Mucosa of descending colon (tissue), 1 donor: ENCODE measurements around a stretch of chr16.

DNA sequence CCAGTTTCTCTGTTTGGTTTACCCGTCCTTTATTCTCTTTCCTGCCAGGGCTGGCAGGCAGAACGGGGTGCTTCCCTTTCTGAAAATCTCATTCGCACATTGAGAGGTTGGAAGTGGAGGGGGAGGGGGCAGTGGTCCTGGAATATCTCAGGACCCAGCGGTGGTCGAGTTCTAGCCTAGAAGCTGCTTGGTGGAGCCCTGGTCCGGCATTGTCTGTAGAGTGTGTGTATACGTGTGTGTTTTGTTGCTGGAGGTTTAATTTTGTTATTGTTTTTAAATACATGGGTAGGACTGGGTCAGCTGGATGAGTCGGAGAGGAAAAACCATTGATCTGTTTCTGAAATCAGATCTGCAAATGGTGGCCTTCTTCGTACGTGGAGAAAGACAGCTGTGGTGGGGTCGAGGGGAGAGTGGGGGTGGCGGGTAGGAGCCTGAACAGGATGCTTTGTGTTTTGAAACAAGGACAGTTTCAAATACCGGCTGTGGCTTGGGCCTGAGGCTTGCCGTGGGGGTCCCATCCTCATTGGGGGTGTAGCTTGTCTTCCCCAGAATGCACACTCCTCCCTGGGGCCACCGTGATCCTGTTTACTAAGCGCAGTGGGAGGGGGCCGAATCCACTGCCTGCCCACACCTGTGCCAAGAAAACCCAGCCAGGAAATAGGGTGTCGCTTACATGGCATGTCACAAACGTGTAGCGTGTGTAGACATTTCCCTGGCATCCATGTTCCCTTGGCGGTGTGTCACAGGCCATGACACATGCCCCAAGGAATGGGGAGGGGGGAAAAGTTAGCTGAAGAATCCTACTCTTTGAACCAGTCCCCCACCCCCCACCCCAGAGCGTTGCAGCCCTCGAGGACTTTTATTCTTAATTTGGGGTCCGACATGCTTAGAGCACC lies 1.7 kb downstream of the CMIP start:
- PRO-cap, result bidirectional peak, plus-strand start at position 686 of the sequence, minus-strand start at position 723 of the sequence

DNA sequence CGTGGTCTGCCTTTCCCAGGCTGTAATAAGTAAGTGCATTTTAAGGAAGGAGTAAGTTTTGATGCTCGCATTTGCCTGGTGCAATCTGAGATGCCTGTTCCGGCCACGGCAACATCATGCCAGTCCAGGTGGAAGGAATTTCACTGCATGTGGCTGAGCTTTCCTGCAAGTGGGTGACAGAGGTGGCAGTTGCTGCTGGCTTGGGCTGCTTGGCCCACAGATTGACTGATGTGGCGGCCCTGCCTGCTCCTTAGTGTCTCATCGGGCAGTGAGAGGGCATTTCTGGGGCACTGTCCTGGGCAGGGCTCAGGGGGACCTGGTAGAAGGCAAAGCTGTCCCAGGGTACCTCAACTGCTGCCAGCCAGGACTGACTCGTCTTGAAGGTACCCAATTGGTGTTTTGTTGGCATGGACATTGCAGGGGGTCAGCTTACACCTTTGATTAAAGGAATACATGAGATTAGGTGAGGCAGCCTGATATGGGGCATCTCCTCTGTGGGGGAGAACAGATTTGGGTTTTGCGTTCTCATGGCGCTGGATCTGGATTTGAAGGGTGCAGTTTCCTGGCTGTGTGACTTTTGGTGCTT lies 5.3 kb downstream of the CMIP start:
- PRO-cap, result no peak

DNA sequence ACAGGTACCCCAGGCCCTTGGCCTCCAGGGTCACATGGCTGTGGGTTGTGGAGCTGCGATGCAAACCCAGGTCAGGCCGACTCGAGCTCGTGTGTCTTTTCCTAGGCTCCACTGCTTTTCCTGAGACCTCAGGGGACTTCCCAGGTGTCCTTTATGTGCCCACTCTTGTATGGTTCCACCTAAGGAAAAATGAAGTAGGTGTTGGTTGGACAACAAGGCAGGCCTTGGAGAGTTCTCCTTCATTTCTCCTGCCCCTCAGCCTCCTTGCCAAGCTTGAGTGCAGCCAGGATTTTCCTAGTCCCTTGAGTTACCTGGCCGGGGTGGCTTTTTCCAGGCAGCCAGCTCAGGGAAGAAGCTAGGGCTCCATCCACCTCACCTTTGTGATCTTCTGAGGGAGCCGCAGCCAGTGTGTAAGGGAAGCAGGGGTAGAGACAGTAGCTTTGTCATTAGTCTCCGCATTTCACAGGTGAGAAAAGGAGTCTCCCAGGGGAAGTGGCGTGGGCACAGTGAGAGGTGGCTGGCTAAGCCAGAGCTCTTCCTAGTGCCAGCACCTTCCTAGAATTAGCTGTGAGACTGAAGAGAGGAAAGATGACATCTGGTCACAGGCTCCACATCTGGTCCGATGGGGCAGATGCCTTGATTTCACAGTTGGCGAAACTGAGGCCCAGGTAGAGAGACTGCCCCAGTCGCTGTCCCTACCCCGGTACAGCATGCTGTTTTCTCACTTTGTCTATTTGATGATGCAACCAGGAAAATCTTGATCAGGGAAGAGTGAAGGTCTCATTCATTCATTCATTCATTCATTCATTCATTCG lies 19.3 kb downstream of the CMIP start:
- PRO-cap, result no peak

DNA sequence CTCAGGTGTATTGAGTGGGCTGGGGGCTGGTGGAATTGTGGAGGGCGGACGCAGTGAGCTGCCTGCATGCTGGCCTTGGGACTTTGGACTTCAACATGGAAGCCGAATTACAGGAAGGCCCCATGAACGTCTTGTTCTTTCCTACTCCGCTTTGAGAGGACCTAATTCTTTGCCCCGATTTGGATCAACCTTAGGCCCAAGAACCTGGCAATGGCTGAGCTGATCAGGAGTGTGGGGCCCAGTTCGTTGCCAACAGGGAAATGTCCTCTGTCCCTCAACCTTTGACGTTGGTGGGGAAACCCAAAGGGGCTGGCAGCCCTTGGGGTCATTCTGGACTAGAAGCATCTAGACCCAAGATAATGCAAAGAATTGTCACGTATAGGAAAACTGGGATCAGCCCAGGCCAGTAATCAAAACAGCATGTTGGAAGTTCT lies 24.3 kb downstream of the CMIP start:
- PRO-cap, result no peak

- PRO-cap, result no peak
Measured at GRCh38 chr16:81538019-81538377, 93.4 kb downstream of the CMIP start.

DNA sequence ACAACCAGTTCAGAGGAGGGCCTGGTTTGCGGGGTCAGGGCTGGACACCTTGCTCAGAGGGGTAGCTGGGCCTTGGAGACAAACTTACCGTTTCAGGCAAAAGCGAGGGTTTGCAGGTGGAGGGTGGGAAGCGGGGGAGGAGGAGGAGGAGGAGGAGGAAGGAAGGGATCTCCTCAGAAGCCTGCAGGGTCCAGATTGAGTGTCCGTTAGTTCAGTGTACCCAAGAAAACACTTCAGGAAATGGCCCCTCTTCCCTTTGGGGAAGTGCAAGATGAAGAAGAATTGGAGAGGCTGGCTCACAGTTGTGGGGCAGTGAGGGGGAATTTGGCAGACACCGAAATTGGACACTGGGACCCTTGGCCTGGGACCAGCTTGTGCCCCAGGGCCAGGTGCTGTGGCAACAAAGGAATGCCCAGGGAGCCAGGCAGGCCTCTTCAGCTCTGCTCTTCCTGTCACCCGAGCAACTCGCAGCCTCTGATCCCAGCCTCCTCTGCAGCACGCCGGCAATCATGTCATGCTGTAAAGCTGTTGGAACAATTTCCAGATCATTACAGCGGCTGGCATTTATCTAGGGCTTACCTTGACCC lies 103.0 kb downstream of the CMIP start:
- PRO-cap, result no peak

DNA sequence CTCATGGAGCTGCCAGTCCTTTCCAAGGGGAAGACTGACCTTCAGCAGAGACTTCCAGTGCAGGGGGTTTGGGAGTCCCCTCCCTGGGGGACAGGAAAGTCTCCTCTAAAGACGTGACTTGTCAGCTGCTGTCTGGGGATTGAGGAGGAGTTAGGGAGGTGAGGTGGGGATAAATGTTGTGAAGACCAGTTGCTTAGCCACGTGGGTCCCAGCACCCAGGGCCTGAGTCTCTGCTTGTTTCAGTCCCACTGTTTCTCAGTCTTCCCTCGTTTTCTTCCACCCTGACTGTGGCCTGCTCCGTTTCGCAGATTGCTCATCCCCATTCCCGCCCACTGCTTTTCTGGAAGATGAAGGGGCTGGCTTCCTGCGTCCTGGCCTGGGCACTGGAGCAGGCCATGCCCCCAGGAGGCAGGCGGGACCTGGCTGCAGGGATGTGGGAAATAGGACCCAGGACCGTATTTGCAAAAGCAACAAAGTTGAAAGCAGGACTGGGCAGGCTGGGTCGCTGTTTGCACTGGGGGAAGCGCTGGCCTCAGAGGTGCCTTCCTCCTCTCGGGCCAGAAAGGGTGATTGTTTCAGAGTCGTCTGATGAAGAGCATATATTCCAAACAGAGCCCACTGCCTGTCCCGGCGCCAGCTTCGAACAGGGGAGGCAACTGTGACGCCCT lies 108.4 kb downstream of the CMIP start:
- PRO-cap, result no peak

- PRO-cap, result no peak
Measured at GRCh38 chr16:81625077-81625612, 153.9 kb upstream of the PLCG2 start.

DNA sequence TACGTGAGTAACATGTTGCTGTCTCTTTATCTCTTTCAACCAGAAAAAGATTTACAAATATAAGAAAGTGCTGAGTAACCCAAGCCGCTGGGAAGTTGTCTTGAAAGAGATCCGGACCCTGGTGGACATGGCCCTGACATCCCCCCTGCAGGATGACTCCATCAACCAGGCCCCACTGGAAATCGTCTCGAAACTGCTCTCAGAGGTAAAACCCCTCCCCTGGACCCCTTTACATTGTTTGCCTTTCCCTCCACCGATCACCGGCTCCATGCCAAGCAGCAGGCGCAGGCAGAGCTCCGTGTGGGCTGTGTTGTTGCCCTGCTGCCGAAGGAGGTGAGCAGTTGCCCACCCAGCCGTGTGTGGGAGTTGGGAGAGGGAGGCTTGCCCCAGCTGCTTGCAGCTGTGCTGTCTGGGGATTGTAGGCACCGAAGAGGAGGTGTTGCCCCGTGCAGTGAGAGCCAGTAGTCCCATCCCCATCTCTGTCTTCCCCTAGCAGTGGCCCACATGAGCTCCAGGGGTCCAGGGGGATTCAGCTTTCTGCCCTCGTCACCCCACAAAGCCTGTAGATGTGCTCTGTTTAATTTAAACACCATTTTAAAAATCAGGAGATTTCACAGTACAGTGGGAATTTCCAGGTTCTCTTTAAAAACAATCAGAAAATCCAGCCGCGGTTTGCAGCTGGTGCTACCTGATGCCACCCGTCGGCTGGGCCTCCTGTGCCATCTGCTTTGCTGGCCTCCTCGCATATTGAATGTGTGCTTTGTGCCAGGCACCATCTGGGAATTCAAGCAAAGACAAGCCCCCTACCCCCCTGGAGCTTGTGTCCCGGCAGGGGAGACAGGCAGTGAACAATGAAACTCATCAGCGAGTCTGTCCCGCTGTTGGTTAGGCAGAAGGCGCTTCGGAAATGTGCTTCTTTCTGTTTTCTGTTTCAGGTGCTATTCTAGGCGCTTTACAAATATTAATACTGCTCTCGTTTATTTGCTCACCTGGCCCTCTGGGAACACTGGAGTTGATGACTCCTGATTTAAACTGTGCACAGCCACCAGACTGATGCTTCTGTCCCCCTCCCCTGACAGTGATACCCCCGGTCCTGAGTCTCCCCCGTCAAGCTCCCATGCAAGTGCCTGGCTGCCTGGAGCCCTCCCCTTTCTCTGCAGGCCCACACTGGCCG lies 126.5 kb upstream of the PLCG2 start:
- PRO-cap, result unidirectional peak, minus-strand start at position 853 of the sequence; unidirectional peak, minus-strand start at position 909 of the sequence

GRCh38 chr16:81663994-81664619 lies 115.0 kb upstream of the PLCG2 start:
- PRO-cap, result no peak

DNA sequence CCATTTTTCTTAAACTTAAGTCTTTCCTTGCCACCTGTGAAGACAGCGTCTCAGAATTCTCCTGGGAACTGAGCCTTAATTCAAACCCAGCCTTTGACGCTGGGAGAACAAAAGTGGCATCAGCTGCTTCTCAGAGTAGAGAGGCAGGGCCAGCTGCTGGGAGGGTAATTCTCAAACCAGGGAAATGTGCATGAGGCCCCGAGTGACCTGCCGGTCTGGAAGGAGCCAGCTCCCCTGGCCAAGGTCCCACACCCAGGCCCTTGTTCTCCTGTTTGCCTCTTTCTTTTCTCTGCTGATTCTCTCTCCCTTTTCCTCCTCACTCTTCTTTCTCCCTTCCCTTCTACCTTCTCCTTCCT lies 84.2 kb upstream of the PLCG2 start:
- PRO-cap, result no peak

DNA sequence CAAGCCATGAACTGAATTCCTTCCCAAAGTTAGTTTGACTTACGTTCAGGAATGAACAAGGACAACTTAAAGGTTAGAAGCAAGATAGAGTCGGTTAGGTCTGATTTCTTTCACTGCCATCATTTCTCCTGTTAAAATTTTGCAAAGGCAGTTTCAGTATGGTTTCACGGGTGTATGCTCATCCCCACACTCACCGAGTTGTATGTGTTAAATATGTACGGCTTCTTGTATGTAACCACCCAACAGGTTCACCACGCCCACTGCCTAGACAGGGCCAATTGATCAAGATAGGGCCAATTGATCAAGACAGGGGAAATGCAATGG lies 62.7 kb upstream of the PLCG2 start:
- PRO-cap, result unidirectional peak, minus-strand start at position 200 of the sequence

DNA sequence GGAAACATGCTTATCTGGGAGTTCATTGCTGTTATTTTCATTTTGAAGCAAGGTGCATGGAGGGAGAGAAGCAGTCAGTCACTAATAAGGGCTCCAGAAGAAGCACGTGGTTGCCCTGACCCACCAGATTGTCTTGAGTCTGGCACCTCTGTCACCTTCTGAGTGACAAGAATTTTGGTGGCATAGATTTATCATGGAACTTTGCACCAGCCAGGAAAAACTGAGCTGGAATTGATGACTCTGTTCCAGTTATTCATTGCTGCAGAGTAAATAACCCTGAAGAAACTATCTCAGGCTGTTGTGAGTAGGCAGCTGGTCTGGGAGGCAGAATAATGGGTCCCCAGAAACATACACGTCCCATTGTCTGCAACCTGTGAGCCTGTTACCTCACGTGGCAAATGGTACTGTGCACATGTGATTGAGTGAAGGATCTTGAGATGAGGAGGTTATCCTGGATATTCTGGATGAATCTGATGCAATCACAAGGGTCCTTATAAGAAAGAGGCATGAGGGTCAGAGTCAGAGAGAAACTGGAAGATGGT lies 44.9 kb downstream of the HSD17B2 start:
- PRO-cap, result no peak

GRCh38 chr16:82197368-82198085 lies 27.5 kb upstream of the MPHOSPH6 start:
- PRO-cap, result no peak

DNA sequence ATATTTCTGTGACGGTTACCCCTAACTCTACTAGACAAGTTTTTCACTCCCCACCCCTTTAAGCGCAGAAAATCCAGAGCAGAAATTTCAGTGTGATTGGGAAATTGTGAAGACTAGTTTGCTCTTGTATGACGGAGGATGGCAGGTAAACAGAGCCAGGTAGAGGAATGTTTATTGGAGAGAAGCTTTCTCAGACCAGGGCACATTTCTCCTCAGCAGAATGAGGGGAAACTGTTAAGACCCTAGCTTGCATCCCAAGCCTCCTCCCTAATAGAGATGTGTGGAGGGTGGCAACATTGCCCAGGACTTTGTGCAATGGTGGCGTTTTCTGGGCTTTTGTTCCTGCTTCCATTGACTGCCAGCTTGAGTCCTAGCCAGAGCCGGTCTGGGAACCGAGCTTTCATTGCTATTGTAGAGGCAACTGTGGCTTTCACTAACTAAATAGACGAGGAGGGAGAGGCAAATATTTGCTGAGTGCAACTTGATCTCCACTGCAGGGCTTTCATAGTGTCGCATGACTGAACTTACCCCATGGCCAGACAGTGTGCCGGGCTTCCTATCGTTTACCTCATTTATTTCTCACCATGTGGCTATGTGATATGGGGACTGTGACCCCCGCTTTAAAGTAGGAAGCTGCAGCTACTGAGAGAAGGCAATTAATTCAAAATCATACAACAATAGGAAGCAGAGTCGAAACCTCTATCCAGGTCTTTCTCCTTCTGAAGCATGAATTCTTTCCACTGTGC lies 159.7 kb upstream of the MPHOSPH6 start:
- PRO-cap, result no peak

- PRO-cap, result no peak
Measured at GRCh38 chr16:82638166-82638617, 11.4 kb downstream of the CDH13 start.

- PRO-cap, result no peak
Measured at GRCh38 chr16:82747828-82748511, 121.2 kb downstream of the CDH13 start.

GRCh38 chr16:83247754-83248224 lies 560.0 kb upstream of the HSBP1 start:
- PRO-cap, result no peak

DNA sequence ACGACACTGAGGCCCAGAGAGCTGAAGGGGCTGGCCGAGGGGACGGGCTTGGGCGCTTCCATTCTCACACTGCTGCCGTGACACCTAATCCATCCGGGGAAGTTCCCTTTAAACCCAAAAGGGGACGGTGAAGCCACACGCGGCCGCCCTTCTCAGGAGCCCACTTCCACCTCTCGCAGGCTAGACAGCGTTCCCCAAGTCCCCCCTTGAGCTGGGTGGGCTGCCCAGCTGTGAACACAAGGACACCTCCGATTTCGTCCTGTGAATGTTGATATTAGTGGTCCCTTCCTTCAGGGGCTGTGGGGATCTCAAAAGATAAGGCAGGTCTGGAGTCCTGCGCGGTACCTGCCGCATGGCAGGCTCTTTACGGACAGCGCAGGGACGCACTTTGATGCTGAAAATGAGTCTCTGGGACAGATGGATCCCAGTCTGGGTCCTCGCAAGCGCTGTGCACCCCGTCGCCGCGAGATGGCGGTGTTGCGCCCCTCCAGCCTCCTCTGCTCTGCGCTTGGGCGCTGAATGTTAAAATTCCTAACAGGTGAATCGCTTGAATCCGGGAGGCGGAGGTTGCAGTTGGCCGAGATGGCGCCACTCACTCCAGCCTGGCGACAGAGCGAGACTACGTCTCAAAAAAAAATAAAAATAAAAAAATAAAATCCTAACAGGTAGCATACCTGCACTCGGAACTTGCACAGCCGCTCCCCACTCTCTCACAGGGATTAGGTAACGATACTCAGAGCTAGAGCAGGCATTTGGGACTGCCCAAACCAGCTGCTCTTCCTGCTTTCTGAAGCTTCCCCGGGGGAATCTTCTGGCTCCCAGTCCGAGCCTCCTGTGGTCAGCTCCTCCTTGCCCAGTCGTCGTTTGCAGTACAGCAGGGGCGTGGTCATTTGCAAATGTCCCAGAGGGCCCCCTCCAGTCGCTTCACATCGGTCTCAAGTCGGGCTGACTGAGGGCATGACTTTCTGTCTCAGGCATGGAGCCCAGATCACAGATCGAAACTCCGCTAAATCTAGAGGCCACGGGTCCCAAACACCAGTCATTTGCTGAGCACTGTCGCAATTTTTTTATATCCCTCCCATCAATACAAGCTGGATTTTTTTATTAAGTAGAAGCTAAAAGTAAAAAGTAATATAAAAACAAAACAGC lies 26.3 kb upstream of the OSGIN1 start:
- PRO-cap, result unidirectional peak, plus-strand start at position 570 of the sequence

- PRO-cap, result no peak
Measured at GRCh38 chr16:83934817-83935336, 18.2 kb upstream of the OSGIN1 start.